Vein endothelial cell (primary cell): ENCODE results near the genes AFP, AFM and ODAPH.

DNA sequence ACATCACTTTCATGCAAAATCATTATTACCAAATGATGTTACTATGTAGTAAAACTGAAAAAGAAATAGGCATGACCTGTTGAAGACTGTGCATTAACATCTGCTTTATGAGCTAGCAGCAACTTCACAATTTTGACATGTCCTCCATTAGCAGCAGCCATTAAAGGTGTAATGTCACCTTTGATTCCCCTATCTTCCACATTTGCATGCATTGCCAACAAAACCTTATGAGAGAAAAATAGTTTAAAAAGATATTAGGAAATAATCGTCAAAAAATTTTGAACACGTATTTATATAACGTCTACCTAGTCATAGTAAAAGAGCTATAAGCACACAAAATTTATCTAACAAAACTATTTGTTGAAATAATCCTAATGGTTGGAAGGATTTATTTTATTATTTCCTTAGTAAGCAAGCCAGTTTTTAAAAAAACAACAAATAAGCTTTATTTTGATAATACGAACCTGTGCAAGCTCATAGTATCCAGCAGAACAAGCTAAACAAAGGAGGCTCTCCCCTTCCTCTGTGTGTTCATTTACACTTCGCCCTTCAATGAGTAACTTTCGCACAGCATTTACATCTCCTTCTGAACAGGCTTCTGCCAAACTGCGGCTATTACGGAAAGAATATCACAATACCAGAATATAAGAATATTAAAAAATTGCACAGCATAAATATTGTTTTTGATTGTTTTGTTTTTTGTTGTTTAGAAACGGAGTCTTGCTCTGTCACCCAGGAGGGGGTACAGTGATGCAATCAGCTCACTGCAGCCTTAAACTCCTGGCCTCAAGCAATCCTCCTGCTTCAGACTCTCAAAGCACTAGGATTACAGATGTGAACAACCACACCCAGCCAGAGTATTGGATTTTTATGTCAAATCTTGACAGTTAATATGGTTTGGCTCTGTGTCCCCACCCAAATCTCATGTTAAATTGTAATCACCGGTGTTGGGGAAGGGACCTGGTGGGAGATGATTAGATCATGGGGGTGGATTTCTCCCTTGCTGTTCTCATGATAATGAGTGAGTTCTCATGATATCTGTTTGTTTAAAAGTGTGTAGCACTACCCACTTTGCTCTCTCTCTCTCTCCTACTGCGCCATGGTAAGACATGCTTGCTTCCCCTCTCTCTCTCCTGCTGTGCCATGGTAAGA is 86.4 kb upstream of the COX18 start:
- CAGE, long polyA plus RNA: no peak

GRCh38 chr4:73176971-73178234 is 81.2 kb downstream of the ANKRD17 start:
- CAGE, long polyA plus RNA: no peak

DNA sequence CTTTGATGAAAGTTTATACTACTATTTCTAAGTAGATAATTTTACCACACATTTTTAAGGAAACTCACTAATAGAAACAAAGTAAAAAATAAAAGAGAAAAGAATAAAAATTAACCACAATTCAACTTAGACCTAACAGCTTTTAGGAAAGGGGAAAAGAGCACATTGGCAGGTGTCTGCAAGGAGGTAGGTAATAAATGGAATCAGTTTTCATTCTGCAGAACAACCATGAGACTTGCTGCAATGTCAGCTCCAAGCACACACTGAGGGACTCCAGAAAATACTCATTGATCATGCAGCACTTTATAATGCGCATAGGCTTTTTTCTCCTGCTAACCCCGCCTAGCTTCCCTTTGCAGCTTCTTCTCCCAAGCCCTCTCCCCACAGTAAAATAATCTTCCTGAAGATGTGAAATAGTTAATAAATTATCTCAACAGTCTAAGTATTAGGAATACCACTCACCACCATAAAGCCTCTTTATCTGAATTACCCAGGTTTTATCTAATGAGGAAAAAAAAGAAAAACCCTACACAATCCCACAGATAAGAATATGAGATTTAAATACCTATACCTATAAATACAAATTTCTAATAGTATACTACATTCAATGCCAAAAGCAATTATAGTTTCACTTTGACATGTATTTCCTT is 36.8 kb downstream of the ANKRD17 start:
- CAGE, long polyA plus RNA: no peak

GRCh38 chr4:73413243-73413742 is 9.2 kb downstream of the ALB start:
- CAGE, long polyA plus RNA: no peak

DNA sequence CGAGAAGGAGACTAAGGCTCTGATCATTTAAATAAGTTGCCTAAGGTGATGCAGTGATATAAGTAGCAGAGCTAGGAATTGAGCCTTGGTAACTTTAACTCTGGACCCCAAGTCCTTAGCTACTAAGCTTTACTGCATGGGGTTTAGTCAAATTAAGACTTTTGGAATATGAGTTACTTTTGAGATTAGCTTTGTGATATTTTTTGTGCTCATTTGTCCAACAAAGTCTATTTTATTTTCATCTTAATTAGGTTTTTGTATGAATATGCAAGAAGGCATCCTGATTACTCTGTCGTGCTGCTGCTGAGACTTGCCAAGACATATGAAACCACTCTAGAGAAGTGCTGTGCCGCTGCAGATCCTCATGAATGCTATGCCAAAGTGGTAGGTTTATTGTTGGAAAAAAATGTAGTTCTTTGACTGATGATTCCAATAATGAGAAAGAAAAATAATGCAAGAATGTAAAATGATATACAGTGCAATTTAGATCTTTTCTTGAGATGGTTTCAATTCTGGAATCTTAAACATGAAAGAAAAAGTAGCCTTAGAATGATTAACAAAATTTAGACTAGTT is 10.8 kb downstream of the ALB start:
- CAGE, long polyA plus RNA: no peak

DNA sequence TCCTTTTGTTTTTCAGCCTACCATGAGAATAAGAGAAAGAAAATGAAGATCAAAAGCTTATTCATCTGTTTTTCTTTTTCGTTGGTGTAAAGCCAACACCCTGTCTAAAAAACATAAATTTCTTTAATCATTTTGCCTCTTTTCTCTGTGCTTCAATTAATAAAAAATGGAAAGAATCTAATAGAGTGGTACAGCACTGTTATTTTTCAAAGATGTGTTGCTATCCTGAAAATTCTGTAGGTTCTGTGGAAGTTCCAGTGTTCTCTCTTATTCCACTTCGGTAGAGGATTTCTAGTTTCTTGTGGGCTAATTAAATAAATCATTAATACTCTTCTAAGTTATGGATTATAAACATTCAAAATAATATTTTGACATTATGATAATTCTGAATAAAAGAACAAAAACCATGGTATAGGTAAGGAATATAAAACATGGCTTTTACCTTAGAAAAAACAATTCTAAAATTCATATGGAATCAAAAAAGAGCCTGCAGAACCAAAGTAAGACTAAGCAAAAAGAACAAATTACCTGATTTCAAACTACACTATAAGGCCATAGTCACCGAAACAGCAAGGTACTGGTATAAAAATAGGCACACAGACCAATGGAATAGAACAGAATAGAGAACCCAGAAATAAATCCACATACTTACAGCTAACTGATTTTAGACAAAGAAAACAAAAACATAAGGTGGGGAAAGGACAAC is 14.8 kb upstream of the AFP start:
- CAGE, long polyA plus RNA: no peak

DNA sequence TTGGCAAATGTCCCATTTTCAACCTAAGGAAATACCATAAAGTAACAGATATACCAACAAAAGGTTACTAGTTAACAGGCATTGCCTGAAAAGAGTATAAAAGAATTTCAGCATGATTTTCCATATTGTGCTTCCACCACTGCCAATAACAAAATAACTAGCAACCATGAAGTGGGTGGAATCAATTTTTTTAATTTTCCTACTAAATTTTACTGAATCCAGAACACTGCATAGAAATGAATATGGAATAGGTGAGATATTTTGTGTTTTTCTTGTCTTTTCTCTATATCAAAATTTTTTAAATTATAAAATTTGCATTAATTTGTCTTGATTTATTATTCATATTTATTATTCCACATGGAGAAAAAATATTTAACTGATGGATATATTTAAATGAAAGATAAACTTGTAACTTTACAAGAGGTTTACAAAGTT is at the start of gene AFP:
TSS of gene AFP (plus strand) at position 125 of the 435 bp plus-strand sequence.
- CAGE, long polyA plus RNA: no peak

DNA sequence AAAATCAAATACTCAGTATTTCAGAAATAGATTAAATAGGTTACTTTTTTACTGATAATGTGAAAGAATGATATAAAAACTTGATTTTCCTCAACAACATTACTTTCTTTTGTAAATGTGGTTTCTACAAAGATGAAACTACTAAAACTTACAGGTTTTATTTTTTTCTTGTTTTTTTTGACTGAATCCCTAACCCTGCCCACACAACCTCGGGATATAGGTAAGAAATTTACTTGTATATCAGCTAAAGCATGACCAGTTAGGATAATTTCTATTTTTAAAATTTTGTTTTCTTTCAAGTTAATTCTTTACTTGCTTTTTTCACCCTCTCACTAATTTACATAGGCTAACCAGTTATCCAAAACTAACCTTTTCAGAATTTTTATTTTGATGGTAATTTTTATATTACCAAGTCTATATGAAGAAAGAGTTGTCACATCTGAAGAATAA is at the start of gene AFM:
TSS of gene AFM (plus strand) at position 102 of the 450 bp plus-strand sequence.
- CAGE, long polyA plus RNA: no peak

DNA sequence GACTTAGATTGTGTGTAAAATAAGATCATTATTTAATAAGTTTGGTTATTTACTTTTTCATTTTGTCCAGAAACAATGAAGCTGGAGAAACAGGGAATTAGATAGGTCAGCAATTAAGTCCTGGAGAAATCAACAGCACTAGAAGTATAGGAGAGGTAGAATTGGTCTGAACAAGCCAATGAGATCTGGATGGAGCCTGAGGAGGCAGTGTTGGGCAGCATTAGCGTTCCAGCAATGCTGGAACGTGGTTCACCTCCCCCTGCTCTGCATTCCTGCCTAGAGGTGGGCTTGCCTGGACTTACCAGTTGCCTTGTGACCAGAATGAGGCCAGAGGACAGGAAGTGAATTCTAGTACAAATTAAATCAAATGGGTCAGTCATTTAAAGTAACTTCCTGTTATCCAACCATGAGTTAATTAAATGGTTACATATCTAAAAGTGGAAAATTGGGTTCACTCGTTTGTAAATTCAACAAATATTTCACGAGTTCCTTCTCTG is 4.6 kb downstream of the RASSF6 start:
- CAGE, long polyA plus RNA: no peak

DNA sequence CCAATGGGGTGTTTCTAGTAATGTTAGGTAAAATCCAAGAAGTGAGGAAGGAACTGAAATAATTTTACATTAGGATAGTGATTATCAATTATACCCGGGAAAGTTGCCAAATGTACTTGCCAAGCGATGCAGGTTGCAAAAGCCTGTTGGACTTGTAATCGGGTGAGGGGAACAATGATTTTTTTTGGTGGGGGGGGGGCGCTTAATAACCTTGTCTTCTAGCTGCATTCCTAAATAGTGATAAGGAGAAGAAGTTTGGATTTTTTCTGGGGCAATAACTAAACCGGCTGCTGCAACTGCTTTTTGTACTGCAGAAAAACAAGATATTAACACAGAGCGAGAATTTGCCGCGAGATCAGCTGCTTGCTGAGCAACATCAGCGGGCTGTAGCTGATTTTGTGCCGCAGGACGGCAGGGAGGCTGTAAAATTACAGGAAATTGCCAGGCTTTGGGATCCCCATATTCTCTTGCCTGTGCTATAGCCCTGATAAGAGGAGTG is 49.5 kb upstream of the RASSF6 start:
- CAGE, long polyA plus RNA: no peak

GRCh38 chr4:74015945-74016398 is 17.5 kb upstream of the CXCL5 start:
- CAGE, long polyA plus RNA: no peak

GRCh38 chr4:74036912-74037807 is 1.3 kb downstream of the CXCL3 start:
- CAGE, long polyA plus RNA: no peak

GRCh38 chr4:74100703-74101120 is 1.7 kb upstream of the CXCL2 start:
- CAGE, long polyA plus RNA: no peak

DNA sequence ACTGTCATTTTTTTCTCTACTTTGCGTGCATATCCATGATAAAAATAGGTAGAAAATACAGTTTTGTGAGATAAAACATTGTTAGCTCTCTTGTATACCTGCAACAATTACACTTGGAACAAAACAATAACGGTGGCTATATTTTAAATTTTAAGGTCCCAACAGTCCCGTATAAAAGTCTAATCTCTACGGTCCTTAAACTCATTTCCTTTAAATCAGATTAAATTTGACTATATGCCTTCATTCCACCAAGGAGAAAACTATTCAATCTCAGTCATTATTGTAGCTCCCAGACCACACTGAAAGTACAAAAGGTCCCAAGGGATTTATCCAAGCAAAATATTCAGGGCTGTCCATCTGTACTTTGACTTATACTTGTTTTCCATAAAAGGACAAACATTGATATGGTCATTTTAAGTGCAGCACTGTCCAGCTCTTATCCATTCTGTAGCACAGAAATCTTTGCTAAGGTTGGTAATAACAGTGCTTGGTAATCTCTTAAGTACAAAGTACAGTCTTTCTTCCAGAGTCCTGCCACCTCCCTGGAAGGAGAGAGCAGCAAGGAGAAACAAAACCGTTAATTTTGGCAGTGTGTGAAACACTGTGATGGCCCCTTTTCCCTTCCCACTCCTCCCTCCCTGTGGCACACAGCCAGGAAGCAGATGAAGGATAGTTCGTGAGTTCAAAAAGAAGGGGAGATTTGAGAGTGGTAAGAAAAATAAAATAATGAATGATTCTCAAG is 6.6 kb upstream of the CXCL2 start:
- CAGE, long polyA plus RNA: no peak

DNA sequence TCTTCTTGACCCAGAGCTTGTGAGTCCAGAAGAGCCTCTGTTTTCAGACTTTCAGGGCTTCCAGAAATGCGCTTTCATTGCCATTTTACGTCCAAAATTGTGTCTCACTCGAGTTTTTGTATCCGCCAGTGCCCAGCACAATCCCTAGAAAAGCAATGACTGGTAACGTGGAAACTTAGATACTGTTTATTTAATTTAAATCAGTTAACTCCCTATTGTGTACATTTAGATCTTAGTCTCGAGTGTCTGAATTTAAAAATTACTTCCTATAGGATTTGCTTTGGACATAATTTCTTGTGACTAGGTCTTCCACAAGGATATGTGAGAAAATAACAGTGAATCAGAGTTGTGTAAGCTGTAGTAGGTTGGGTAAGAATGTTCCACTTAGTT is 1.0 kb downstream of the MTHFD2L start:
- CAGE, long polyA plus RNA: no peak

DNA sequence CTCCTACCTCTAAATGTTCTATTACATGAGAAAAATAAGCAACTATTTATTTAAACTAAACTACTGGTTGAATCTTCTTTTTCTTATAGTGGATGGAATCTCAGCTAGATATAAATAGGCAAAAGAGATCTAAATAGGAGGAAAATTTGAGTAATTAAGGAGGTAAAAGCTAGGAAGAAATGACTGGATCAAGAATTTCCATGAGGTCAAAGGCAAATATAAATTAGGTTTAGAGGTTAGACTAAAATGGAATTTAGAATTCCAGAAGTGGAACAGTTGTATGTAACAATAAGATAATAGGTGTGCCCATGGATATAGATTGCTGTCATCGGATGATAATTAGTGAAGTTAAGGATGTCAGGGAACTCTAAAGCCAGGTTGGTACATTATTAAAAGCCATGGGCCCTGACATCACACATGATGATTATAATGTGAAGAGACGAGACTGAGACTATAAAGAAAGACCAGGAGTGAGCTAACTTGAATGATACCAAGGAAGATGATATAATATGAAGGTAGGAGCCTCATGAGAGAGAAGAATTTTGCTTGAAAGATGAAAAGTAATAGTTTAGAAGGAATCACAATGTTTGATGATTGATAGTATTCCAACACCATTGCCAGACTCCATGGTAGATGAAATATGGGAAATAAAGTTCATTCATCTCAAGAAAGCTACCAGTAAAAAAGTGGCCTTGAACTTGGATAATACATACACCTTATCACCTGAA is 49.7 kb upstream of the PARM1 start:
- CAGE, long polyA plus RNA: no peak

- CAGE, long polyA plus RNA: no peak
These were observed 11.4 kb downstream of the PARM1 start for GRCh38 chr4:74944189-74944895.

DNA sequence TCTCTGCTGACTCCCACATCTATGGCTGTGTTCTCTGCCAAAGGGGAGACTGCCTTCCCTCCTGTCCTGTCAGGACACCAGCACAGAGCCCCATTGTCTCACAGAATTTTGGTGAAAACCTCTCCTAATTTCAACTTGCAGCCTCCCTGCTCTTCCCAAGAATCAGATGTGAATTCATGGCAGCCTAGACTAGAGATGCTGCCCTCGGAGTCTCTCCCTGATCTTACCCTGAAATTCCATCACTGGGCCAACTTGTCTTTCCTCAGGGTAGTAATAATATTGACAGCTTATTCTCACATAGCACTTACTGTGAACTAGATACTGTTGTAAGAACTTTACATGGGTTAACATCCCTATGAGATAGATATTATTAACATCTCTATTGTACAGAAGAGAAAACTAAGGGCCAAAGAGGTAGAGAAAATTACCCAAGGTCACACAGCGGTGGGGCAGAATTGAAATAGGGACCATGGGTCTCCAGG is 118.8 kb downstream of the PARM1 start:
- CAGE, long polyA plus RNA: no peak

DNA sequence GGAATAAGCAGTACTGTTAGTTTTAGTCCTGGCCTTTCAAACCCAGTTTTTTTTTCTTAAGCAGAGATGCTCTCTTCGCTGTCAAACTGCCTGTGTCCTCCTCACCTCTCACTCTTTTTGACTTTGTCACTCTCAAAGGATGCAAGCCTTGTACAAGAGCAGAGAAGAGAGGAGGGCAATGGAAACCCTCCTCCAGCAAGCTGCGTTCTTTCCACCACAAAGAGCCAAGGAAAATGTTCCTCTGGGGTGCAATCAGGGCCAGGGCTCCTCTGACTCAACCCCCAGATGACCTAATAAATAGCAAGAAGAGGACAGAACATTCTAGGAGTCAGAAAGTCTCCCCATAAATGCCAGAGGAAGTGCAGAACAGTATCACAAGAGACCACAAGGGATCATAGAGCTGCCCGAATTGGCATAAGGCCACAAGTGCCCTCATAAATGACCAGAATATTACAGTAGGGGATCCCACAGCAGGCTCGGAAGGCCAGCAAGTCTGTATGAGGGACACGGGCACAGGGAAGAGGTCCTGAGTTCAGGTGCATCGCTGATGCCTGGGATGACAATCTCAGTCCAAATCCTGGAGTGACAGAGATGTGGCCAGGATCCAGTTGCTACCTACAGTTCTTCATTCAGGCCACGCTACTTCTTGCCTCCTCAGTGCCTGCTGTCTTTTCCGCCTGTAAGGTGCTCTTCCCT is 186.0 kb downstream of the RCHY1 start:
- CAGE, long polyA plus RNA: no peak

GRCh38 chr4:75555620-75556133 is at the start of gene ODAPH:
Gene ODAPH, plus strand, starts transcription at chr4:75556066.
- CAGE, long polyA plus RNA: no peak